Neural progenitor cell (in vitro differentiated cells): Measurements from ENCODE around the genes OR4A16, OR5L1, OR5F1, OR8K5, OR5T3, OR8U3 and OR5M3.

- RAMPAGE, long total RNA = no peak
Measured at GRCh38 chr11:47765080-47765498, 2.1 kb downstream of the FNBP4 start.

- RAMPAGE, long total RNA = no peak
Measured at GRCh38 chr11:48008835-48009483, 28.6 kb downstream of the PTPRJ start.

- RAMPAGE, long total RNA = no peak
Measured at GRCh38 chr11:48025926-48026447, 45.6 kb downstream of the PTPRJ start.

GRCh38 chr11:48055188-48056509, 75.3 kb downstream of the PTPRJ start:
- RAMPAGE, long total RNA = no peak

- RAMPAGE, long total RNA = no peak
Measured at GRCh38 chr11:48093406-48094311, 113.3 kb downstream of the PTPRJ start.

- RAMPAGE, long total RNA = no peak
Measured at GRCh38 chr11:48094312-48094773, 114.0 kb downstream of the PTPRJ start.

GRCh38 chr11:48101051-48102352, 115.1 kb upstream of the OR4B1 start:
- RAMPAGE, long total RNA = no peak

- RAMPAGE, long total RNA = no peak
Measured at GRCh38 chr11:48139312-48139995, 77.2 kb upstream of the OR4B1 start.

- RAMPAGE, long total RNA = no peak
Measured at GRCh38 chr11:49177952-49178309, 30.5 kb downstream of the FOLH1 start.

GRCh38 chr11:49184679-49185196, 23.7 kb downstream of the FOLH1 start:
- RAMPAGE, long total RNA = no peak

DNA sequence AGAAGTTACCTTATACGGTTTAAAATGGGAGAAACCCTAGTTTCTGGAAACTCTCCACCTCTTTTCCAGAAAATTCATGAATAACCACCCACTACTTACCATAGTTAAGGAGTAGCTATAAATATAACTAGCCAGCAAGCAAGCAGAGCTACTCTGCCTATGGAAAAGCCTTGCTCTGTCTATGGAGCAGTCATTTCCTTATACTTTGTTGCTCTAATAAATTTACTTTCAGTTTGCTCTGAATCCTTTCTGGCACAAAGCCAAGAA, 54.8 kb upstream of the OR4C12 start:
- RAMPAGE, long total RNA = no peak

DNA sequence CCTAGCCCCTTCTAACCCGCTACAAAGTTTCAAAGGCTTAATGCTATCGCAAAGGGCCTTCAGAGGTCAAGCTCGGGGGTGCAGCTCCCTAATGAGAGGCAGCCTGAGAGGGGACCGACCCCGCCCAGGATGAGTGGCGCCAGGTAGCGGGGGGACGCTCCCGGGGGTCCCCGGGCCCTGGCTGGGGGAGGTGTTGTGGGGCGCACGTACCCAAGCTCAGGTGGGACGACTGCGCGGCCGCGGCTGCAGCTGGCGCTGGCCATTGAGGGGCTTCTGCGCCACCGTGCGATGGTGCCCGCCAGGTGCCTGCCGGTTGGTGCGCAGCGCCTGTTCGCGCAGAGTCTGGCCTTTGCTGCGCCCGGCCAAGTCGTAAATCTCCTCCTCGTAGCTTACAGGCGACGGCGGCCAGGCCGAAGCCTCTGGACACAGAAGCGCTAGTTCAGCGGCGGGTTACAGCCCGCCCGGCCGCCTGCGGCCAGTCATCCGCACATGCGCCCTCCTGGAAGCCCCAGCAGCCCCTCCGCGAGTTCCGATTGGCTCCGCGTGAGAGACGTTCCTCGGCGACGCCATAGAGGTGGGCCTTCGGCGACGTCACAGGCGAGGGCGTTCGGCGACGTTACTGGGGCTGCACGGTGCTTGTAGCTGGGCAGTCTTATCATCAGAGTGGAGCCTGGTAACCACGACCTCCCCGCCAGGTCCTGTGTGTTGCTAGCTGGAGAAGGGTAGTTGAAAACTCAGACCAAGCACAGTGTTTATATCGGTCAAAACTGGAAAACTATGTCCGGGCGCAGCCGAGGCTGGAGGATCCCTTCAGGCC, 315.8 kb upstream of the OR4C12 start:
- RAMPAGE, long total RNA = no peak

DNA sequence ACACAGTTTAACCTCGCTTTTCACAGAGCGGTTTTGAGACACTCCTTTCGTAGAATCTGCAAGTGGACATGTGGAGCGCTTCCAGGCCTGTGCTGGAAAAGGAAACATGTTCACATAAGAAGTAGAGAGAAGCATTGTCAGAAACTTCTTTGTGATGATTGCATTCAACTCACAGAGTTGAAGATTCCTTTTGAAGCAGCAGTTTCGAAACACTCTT, 66.4 kb downstream of the OR4C46 start:
- RAMPAGE, long total RNA = no peak

DNA sequence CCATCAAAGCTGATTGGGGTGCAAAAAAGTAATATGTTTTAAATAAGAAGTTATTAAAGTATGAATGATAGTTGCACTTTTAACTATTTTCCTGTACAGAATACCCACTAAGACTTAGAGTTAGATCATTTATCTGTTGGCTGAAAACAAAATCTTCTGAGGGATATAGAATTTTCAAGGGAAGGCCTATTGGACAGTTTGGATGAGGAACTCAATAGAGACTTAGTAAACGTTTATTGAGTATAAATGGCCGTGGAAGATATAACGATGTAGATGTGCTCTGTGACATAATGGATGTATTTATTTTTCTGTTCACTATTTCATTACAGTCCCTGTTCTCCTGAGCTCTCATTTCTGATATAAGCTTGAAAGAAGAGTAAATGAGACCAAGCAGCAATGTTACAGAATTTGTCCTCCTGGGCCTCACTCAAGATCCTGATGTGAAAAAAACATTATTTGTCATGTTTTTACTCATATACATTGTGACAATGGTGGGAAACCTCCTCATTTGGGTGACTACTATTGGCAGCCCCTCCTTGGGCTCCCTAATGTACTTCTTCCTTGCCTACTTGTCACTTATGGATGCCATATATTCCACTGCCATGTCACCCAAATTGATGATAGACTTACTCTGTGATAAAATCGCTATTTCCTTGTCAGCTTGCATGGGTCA, at the start of gene OR4A16:
Gene OR4A16 (plus strand): TSS at position 381 of the 673 bp plus-strand sequence.
- RAMPAGE, long total RNA = no peak

GRCh38 chr11:55811152-55811664, at the start of gene OR5L1:
Gene OR5L1 (plus strand): TSS chr11:55811367.
- RAMPAGE, long total RNA = no peak

GRCh38 chr11:55994529-55994876, at the start of gene OR5F1:
Gene OR5F1 (minus strand): TSS chr11:55994625.
- RAMPAGE, long total RNA = no peak

GRCh38 chr11:56160020-56160615, at the start of gene OR8K5:
Gene OR8K5 (minus strand): TSS chr11:56160317.
- RAMPAGE, long total RNA = no peak

- RAMPAGE, long total RNA = no peak
Measured at GRCh38 chr11:56252076-56252320, at the start of gene OR5T3. Gene OR5T3 (plus strand): TSS chr11:56252254.

DNA sequence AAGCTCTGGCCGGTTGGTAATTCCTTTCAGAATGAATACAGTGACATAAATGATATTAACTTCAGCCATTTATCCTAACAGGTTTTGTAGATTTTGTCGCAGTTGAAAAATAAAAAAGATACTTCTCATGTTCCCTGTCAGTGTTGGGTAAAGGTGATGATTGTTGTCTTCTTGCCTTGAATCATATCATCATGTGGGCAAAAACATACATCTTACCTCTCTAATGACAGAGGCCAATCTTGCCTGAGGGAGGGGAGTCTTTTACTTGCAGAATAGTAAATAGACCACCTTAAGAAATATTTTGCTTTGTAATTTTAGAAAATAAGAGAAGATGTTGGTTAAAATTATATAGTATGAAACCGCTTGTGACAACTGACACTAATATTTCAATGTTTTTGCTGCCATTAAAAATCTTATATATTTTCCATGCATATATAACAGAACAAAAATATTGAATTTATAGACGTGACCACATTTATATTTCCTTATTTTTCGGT, at the start of gene OR8U3:
Gene OR8U3 (minus strand): TSS at position 69 of the 497 bp plus-strand sequence.
- RAMPAGE, long total RNA = no peak

GRCh38 chr11:56473168-56473515, at the start of gene OR5M3:
Gene OR5M3 (minus strand): TSS chr11:56473352.
- RAMPAGE, long total RNA = no peak